PC-3 (cell line): ENCODE measurements around a stretch of chr7.

- RAMPAGE, long total RNA: no peak
These were observed 73.0 kb downstream of the SPDYE5 start for GRCh38 chr7:75565162-75565502.

GRCh38 chr7:75739084-75740182, 692 bp upstream of the HIP1 start:
- RAMPAGE, long total RNA: no peak

- RAMPAGE, long total RNA: no peak
These were observed 29.1 kb upstream of the CCL24 start for GRCh38 chr7:75842427-75843463.

GRCh38 chr7:75889554-75890381, 10.9 kb downstream of the RHBDD2 start:
- RAMPAGE, long total RNA: no peak

DNA sequence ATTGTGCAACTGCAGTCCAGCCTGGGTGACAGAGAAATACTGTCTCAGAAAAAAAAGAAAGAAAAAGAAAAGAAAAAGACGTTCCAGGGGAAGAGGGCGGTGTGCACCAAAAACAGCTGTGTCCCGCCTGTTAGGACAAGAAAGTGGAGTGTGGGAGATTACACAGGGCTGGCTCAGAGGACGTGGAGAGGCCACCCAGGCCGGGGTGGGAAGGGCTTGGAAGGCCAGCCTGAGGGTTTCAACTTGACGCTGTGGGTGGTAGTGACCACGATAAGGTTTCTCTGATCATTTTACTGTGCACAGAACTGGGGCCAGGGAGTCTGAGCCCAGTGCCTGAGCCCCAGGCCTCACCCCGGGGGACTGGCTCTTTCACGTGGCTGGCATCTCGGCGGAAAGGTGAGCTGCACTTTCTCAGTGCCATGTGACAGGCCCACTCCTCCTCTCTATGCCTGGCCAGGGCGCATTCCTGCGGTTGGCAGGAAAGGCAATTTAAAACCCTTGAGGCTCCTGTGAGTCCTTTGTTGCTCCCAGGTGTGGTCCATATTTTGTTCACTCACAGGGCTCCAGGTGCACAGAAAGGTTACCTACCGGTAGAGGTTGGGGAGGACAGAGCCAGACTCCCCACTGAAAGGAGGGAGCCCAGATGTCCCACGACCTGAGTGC, 14.0 kb downstream of the RHBDD2 start:
- RAMPAGE, long total RNA: no peak

DNA sequence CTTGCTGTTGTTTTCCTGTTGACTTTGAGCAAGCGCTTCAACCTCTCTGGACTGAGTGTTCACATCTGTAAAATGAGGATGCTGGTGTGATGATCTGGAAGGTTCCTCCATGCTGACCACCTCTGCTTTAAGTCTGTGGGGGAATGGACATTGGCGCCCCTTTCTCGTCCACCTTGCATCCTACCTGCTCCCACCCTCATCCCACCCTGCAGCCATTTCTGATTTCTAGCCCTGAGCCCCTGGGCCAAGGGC, 15.4 kb upstream of the POR start:
- RAMPAGE, long total RNA: no peak

- RAMPAGE, long total RNA: no peak
These were observed 30.3 kb downstream of the POR start for GRCh38 chr7:75945175-75945759.

DNA sequence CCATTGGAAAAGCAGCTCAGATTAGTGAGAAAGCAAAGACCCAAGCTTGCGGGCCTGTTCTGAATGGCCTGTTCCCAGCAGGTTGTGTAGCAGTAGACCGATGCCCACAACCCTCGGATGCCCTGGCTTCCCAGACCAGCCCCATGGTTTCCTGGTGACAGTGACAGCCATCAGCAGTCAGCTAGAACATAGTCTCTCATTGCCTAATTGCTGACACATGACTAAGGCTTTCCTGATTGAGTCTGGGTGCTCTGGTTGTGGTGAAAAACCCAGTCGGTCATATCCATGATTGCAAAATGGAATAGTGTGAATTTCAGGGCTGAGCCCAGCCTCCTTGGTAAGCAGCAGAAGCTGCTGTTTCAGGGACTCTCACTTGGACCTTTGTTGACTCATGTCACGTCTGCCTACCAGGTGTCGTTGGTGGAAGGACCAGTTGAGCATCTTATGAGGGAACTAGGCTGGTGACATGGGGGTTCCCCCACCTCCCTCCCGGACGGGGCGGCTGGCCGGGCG, 36.5 kb downstream of the POR start:
- RAMPAGE, long total RNA: no peak

DNA sequence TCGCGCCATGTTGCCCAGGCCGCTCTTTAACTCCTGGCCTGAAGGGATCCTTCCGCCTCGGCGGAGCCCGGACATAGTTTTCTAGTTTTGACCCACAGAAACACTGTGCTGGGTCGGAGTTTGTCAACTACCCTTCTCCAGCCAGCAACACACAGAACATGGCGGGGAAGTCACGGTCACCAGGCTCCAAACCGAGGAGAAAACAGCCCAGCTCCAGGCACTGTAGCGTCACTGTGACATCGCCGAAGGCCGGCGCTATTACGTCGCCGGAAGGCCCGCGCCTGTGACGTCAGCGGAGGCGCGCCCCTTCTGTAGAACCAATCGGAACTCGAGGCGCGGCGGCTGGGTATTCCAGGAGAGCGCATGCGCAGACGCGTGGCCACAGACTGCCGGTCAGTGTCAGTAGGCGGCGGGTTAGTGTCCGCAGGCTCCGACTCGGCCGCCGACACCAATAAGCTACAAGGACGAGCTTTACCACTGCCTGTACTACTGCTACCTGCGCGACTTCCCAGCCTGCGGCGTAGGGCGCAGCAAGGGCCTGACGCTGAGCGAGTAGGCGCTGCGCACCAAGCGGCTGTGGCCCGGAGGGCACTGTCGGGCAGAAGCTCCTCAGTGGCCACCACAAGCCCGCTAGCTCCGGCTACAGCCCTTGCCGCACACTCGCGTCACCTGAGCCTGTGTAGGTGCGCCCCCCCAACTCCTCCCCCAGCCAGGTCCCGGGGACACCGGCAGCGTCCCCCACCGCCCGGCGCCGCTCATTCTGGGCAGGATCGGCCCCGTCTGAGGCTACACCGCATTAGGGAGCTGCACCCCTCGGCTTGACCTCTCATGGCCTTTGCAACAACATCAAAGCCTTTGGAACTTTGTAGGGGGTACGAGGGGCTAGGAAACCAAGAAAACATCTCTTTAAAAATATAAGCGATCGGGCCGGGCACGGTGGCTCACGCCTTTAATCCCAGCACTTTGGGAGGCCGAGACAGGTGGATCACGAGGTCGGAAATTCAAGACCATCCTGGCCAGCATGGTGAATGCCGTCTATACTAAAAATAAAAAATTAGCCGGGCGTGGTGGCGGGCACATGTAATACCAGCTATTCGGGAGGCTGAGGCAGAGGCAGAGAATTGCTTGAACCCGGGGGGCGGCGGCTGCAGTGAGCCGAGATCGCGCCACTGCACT, 35.0 kb upstream of the SRRM3 start:
- RAMPAGE, long total RNA: no peak

GRCh38 chr7:76345887-76346180, 13.0 kb downstream of the YWHAG start:
- RAMPAGE, long total RNA: no peak

DNA sequence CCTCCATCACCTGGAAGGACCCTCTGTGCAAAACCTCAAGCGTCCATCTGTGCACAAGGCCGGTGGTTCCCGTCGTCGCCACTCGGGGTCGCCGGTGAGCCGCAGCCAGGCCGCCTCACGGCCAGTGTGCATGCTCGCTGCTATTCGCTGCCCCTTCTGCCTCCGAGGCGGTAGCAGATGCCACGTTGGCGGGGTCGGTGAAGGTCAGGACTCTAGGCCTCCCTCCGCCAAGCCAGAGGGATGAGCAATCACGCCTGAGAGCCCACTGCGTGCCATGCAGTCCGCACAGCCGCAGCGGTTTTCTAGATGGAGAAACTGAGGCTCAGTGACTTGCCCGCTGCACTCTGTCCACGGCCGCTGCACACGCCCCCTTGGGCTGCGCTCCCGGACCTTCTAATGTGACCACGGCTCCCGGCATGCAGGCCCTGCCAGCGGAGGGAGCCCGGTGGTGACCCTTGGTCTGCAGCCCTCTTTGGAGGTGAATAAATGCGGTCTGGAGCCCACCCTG, 5.7 kb downstream of the UPK3B start:
- RAMPAGE, long total RNA: no peak

- RAMPAGE, long total RNA: no peak
These were observed 40.9 kb upstream of the SPDYE16 start for GRCh38 chr7:76583825-76584490.

- RAMPAGE, long total RNA: no peak
These were observed 26.0 kb upstream of the FGL2 start for GRCh38 chr7:77225465-77226188.

GRCh38 chr7:77332068-77332476, 84.1 kb downstream of the GSAP start:
- RAMPAGE, long total RNA: no peak

DNA sequence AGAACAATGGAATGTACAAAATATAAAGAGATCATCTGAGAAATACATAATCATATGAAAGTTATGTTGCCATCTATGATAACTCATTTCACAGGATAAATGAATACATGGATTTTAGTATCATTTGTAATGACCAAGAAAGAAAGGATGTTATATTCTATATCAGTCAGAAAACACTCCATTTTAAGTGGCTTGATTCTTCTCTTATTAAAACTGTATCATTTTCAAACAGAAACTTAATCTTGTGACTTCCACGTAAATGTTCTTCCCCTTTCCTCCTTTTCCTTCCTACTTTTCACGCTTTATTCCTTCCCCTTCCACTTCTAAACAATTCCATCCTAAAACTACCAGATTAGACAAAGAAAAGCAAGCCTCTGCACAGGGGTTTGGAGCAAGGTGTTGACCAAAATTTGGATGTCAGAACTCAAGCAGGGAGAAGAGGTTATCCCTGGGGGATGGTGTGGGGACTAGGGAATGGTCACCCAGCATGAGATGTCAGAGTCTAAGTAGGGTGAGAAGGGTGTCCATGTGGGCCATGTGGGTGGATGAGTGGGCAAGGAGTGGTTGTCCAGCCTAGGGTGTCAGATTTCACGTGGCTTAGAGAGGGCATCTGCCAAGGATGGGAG, 4.9 kb upstream of the GSAP start:
- RAMPAGE, long total RNA: no peak

DNA sequence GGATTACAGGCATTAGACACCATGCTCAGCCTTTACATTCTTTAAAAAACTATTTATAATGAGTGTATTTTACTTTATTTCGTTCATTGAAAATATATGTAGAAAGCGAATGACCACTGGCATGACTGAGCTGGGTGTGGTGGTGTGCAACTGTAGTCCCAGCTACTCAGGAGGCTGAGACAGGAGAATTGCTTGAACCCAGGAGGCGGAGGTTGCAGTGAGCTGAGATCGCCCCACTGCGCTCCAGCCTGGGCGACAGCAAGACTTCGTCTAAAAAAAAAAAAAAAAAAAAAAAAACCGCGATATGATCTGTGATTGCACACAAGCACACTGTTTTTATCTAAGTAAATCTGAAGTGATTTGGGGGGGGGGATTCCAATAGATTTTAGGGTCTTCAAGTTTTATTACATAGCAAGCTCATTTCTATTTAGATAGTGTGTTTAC, 34.8 kb upstream of the PTPN12 start:
- RAMPAGE, long total RNA: no peak

DNA sequence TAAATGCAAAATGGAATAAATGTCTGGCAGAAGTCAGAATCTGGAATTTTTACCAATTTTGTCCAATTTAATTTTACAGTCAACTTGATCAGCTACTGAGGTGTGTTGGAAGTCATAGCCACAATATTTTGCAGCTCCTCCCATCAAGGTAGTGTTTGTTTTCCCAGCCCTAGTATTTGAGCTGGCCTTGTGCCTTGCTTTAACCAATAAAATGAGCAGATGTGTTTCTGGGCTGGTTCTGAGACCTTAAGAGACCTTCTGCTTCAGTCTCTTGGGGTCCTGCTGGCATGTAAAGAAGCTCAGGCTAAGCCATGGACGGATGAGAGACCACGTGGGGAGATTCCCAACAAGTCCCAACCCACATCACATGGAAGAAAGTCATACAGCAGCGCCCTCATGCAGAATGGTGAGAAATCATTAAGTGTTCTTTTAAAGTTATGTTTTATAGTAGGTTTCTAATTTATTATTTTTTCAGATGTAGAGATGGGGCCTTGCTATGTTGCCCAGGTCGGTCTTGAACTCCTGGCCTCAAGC, 42.6 kb upstream of the RSBN1L start:
- RAMPAGE, long total RNA: no peak

- RAMPAGE, long total RNA: no peak
These were observed 5.9 kb upstream of the RSBN1L start for GRCh38 chr7:77690196-77690899.

GRCh38 chr7:77727959-77728315, 31.7 kb downstream of the RSBN1L start:
- RAMPAGE, long total RNA: no peak

DNA sequence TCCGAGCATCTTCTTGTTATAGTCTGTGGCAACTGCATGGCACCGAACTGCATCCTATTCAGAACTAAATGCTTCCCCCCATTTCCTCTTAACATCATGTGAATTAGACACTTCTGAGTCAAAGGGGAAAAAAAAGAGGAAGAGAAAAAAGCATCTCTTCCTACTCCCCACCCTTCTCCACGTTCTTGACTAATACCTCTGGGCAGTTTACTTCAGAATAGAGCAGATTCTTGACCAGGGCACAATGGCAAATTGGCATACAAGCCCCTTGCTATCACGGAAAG, 683.7 kb downstream of the MAGI2 start:
- RAMPAGE, long total RNA: no peak